Omental fat pad (tissue), 4 donors: ENCODE results near the genes ANKAR and NEMP2.

GRCh38 chr2:189673916-189675337 is at the start of gene ANKAR:
Gene ANKAR, plus strand, starts transcription at chr2:189674670.
- PRO-cap, result unidirectional peak, plus-strand start at chr2:189674670
- RAMPAGE, long total RNA, 4 experiments, result no peak in any of the 4 experiments

GRCh38 chr2:189783702-189784213 is 381 bp downstream of the ORMDL1 start:
- PRO-cap, result bidirectional peak, plus-strand start at chr2:189784138, minus-strand start at chr2:189783984
- RAMPAGE, long total RNA, 4 experiments, result start-site peak on the minus strand in 4 of 4 experiments, at chr2:189783981-189784049 at its widest, 64 to 326 reads per replicate

DNA sequence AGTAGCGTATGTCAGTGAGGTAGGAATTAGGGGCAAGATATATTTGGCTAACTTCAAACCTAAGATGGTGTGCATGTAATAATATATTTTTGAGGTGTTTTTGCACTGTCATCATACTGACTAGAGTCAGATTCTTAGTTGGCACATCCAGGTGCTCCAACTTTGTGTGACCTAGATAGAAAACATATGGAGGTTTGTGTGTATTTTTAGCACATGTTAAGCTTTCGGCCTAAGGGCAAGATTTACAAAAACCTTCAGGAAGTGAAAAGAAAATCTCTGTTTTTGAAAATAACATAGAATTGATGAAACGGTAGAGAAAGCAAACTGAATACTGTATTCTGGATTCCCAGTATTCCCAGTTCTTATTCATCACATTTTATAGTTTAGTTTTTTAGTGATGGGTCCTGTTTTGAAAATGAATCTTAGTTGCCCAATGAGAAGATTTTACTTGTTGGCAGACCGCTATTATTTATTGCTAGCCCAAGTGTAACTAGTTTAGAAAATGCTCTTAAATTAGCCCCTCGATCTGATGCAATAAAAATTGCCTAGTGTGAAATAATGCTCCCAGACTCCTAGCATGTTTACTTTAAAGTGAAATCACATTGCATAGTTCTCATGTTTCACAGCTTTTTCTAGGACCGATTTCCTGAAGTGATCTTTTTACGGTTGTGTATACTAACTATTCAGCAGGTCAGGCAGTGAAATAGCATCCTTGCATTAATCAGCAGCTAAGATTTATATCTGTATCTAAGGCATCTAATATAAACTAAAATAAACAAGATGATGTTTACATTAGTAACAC is 52.2 kb downstream of the PMS1 start:
- PRO-cap, result no peak
- RAMPAGE, long total RNA, 4 experiments, result no peak in any of the 4 experiments

DNA sequence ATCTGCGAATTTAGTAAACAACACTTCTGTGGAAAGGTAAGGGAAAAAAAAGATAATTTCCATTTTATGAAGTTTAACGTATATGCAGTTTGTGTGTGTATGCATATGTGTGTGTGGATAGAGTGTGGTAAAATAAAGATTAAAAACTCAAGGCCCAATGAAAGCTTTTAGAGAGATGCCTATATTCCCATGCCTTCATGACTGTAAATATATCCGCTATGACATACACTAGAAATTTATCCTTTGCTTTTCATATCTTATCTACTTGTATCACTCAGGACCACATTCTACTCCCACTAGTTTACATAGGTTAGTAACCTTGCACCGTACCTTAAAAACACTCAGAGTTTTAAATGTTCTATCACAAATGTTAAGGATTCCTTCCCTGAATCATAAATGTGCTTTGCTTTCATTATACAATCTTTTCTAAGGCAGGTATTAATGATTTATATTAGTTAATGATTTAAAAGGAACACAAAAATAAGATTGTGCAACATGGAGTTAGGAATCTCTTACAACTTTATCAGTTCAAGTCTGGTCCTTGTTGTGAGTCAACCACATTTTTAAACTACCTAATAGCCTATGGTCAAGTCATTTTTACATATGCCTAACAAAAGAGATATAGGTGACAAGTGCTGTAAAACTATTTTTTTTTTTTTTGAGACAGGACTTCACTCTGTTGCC is 8.4 kb upstream of the INPP1 start:
- PRO-cap, result no peak
- RAMPAGE, long total RNA, 4 experiments, result no peak in any of the 4 experiments

- PRO-cap, result no peak
- RAMPAGE, long total RNA, 4 experiments, result no peak in any of the 4 experiments
These were observed 34.3 kb downstream of the MFSD6 start for GRCh38 chr2:190442126-190443127.

DNA sequence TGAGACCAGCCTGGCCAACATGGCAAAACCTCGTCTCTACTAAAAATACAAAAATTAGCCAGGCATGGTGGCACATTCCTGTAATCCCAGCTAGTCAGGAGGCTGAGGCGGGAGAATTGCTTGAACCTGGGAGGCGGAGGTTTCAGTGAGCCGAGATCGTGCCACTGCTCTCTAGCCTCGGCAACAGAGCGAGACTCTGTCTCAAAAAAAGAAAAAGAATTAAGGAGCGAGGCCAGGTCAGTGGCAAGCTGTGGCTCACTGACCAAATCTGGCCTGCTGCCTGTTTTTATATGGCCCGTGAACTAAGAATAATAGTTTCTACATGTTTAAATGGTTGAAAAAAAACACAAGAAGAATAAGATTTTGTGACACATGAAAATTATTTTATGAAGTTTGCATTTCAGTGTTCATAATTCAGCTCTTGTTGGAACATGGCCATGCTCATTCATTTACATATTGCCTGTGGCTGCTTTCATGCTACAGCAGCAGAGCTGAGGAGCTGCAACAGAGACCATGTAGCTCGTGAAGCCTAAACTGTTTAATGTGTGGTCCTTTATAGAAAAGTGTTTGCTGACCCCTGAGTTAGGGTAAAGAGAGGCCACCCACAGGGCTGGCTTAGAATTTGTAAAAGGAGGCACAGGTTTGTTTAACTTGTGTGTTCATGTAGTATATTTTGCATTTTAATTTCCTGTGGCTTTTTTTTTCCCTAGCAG is 59.4 kb downstream of the MFSD6 start:
- PRO-cap, result no peak
- RAMPAGE, long total RNA, 4 experiments, result no peak in any of the 4 experiments

GRCh38 chr2:190510022-190510429 is 24.5 kb downstream of the NEMP2 start:
- PRO-cap, result no peak
- RAMPAGE, long total RNA, 4 experiments, result no peak in any of the 4 experiments

DNA sequence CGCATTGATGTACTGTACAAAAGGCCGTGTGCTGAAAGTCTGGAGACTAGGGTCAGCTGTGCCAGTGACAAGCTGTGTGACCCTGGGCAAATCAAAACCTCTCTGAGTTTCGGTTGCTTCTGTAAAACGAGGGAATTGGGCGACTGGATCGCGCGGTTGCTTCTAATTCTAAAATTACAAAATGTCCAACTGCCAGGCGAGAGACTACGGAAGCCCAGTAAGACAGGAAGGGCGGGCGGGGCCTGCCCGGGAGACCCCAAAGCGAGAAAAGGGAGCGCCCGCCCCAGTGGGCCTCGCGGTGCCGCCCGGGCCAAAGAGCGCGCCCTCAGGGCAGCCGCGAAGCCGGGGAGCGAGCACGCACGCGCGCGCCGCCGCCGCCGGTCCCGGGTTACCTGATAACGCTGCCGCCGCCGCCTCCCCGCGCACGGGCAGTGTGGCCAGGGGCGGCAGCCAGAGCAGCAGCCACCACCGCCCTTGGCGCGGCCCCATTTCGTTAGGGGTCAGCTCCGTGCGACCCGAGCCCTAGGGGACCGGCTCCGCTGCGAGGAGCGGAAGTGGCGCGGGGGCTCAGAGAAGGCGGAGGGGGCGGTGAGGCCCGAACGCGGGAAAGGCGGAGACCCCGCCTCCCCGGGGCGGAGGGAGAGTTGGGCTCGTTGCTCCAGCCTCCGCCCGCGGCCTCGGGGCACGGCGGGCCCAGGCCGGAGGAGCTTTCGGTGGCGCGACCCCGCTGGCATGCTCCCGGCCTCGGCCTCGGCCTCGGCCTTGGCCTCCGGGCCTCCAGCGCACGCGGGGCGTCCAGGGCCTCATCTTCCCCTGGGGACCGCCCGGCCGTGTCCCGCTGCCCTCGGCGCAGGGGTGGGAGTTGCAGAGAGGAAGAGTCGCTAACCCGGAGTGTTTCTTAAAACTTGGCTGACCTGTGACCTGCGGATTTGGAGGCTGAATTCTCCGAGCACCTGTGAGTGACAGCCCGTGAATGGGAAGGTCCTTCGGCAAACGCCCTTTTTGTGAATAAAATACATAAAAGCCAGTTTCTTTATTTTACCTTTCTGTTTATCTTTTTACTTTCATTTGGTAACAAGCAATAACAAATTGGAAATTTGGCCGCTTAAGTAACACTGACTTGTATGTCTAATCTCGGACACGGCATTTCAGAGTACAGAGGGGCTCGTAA is at the start of gene NEMP2:
NEMP2 (minus strand) TSS at position 556 of the 1,171 bp plus-strand sequence.
- PRO-cap, result no peak
- RAMPAGE, long total RNA, 4 experiments, result start-site peak on the minus strand in 2 of 4 experiments, centred at positions 521 to 535 of the sequence, 24 to 63 reads per replicate

- PRO-cap, result no peak
- RAMPAGE, long total RNA, 4 experiments, result no peak in any of the 4 experiments
These were observed 17.4 kb upstream of the NEMP2 start for GRCh38 chr2:190551818-190552518.

- PRO-cap, result no peak
- RAMPAGE, long total RNA, 4 experiments, result no peak in any of the 4 experiments
These were observed 5.5 kb downstream of the NAB1 start for GRCh38 chr2:190654215-190655001.

- PRO-cap, result no peak
- RAMPAGE, long total RNA, 4 experiments, result no peak in any of the 4 experiments
These were observed 6.7 kb downstream of the NAB1 start for GRCh38 chr2:190655453-190656124.

DNA sequence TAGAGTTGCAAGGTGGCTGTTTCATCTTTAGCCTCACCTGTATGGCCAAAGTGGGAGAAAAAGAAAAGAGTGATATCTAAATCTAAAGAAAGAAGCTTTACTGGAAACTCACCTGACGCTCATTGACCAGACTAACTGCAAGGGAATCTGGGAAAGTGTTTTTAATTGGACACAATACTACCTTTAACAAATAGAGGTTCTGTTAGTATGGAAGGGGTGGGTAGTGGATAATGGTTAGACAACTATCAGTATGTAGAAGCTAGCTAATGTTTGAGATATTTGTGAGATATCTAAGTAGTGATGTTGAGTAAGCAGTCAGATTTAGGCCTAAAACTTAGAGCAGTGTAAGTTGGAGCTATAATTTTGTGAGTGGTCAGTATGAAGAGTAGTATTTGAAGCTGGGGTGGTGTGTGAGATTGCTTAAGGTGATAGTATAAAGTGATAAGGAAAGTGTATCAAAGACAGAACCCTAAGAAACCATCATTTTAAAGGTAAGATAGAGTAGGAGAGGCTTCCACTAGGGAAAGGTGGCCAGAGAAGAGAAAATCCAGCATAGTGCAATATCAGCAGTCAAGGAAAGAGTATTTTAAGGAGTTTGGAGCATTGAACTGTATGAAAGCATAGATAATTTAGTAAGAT is 62.4 kb downstream of the GLS start:
- PRO-cap, result no peak
- RAMPAGE, long total RNA, 4 experiments, result no peak in any of the 4 experiments

DNA sequence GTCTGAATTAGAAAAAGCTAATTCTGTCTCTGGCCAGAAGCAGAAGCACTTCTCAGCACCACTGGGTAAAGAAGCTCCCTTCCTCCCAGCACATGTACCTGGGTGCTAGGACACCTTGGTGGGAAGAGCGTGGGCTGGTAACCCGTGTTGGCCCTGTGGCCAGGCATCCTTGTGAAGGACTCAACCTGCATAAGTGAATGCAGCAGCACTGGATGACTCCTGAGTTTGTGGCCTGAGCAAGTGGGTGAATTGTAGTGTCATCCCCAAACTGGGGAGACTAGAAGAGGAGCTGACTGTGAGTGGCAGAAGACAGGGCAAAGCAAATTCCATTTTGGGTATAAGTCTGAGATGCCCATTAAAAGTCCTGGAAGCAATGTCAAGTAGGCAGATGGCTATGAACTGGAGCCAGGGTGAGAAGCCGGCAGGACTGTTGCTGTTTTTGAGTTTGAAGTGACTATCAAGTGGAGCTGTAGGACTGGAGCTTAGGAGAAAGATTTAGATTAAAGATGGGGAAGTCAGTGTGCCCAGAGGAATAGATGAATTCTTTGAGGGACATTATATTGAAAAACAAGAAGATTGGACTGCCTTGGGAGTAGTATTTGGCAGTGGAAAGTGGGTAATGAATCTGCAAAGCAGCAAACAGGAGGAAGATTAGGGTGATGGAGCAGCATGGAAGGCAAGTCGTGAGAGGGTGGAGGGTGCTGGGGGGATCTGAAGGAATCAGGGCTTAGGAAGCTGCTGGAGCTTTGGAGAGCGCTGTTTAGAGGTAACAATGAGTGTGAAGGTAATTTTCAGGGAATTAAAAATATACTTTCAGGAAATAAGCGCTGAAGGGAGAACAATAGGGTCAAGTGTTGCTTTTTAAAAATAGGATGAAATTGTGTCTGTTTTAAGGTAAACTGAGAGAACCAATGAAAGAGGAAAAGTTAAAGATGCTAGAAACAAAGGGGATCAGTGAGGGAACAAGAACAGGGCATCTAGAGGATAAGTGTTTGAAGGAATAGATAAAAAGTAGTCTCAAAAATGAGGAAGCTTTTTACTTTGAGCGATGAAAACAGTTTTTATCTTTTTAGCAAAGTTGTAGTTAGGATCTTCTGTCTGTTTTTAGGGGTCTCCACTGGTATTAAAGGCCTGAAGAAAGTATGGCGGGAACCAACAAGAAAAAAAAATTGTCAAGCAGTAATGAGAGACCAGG is 63.0 kb downstream of the STAT1 start:
- PRO-cap, result no peak
- RAMPAGE, long total RNA, 4 experiments, result no peak in any of the 4 experiments

GRCh38 chr2:191177668-191179156 is 27.4 kb upstream of the STAT4 start:
- PRO-cap, result no peak
- RAMPAGE, long total RNA, 4 experiments, result no peak in any of the 4 experiments

- PRO-cap, result no peak
- RAMPAGE, long total RNA, 4 experiments, result no peak in any of the 4 experiments
These were observed 73.5 kb downstream of the MYO1B start for GRCh38 chr2:191318574-191319330.

DNA sequence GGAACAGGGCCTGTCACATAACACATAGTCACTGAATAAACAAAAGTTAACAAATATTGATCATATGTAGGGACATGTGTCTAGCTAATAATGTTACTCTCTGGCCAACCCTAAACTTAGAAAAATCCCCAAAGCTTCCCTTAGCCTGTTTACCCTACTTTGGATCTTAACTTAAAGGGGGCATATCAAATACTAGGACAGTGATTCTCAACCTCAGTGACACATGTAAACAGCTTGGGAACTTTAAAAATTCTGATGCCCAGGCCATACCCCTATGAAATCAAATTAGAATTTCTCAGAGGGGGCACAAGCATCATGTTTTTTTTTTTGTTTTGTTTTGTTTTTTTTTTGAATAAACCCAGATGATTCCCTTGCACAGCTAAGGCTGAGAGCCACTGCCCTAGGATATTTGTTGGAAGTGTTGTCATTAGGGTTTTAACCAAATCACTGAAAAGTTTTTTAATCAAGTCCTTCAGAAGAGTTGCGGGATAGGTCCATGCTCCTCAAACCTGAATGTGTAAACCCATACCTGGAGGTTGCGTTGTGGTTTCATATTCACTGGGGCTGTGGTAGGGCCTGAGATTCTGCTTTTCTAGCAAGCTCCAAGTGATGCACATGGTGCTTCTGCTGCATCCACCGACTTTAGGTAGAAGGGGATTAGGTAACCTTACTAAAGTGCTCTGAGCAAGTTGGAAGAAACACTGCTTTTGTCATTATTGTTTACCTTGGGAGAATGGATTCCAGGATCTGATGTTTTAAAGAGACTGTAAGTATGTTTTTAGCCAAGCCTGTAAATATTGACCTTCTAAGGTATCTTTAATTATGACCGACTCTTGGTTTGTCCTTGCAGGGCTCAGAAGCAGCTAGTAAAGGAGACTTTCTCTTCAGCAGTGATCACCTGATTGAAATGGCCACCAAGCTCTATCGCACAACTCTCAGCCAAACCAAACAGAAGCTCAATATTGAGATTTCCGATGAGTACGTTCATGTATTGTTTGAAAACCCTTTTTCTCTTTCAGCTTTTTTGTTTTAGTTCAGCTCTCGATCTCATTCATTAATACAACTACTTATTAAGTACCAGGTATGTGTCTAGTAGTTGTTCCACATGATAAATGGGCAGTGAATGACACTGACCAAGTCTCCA is 170.4 kb downstream of the MYO1B start:
- PRO-cap, result no peak
- RAMPAGE, long total RNA, 4 experiments, result no peak in any of the 4 experiments

- PRO-cap, result no peak
- RAMPAGE, long total RNA, 4 experiments, result no peak in any of the 4 experiments
These were observed 192.9 kb downstream of the MYO1B start for GRCh38 chr2:191438068-191438480.

GRCh38 chr2:191462381-191462798 is 215.5 kb upstream of the NABP1 start:
- PRO-cap, result no peak
- RAMPAGE, long total RNA, 4 experiments, result no peak in any of the 4 experiments

GRCh38 chr2:191593964-191594445 is 83.9 kb upstream of the NABP1 start:
- PRO-cap, result no peak
- RAMPAGE, long total RNA, 4 experiments, result no peak in any of the 4 experiments

- PRO-cap, result no peak
- RAMPAGE, long total RNA, 4 experiments, result no peak in any of the 4 experiments
These were observed 11.4 kb downstream of the CAVIN2 start for GRCh38 chr2:191835480-191835865.